ENCODE data around the genes CATSPERE and AHCTF1.

- PRO-cap = unidirectional peak, plus-strand start at chr1:244461316; bidirectional peak, plus-strand start at chr1:244461389, minus-strand start at chr1:244461373
- RAMPAGE, long total RNA, 3 experiments = start-site peak on the plus strand in 1 of 3 experiments, at chr1:244461312-244461316 at its widest, 5 reads per replicate
Observed at GRCh38 chr1:244460909-244462241, at the start of gene CATSPERE. CATSPERE (plus strand) TSS chr1:244461273.

- PRO-cap = no peak
- RAMPAGE, long total RNA, 3 experiments = no peak in any of the 3 experiments
Observed at GRCh38 chr1:244673076-244673541, 20.2 kb downstream of the DESI2 start.

DNA sequence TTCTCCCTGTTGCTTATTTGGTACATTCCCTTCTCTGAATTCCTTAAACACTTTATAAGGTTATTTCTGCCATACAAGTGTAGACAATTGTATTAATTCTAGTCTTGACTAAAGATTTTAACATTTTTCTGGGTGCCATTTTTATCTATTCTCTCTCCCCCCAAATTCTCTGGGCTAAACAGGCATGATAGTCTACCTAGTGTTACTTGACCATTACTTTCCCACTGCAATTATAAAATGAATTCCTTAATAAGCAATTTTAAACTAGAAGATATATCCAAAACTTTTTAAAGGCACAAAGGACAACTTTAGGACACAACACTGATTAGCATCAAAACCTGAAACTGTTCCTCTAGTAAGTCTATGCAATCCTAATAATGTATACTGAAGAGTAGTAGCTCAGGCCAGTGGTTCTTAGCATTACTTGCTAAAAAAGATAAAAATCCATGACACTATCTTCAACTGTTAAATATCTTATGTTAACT, 12.1 kb downstream of the HNRNPU start:
- PRO-cap = no peak
- RAMPAGE, long total RNA, 3 experiments = no peak in any of the 3 experiments

DNA sequence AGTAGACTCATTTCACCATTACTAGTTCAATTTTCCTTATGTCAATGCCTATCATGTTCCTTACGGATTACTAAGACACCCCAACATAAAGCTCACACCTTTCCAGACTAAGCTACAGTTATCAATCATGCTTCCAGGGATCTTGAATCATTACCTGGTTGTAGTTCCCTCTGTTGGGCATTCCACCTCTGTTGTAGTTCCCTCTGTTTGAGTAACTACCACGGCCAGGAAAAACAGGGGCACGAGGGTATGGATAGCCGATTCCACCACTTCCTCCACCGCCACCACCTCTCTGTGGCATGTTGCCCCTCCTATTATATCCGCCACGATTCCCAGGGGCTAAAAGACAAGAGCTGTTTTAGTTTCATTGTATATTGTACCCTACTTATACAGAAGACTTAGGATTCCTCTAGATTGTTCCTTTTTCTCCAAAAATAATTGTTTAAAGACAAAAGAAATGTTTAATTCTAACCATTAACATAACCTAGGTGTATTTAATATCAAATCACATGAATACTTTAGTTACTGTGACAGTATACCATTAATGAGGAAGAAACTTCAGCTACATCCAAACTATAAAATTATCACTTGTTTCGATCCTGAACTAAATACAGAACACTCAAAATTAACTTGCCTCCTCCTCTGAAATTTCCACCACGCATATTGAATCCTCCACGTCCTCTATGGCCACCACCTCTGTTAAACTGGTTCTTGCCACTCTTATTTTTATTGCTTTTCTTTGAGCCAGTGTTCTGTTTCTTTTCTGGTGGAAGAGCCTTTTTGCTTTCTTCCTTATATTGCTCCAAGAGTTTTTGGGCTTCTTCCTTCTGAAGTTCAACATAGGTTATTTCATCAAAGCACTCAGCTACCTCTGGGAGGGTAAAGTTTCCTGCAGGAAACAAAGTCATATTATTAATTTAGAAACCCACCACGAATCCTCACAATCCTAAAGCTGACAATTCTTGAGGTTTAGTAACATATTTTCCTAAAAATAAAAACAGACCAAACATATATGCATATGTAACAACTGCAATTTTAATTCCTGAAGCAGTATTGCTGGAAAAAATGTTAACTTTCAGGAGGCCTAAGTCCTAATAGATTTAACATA, 8.7 kb downstream of the HNRNPU start:
- PRO-cap = no peak
- RAMPAGE, long total RNA, 3 experiments = no peak in any of the 3 experiments

GRCh38 chr1:244868965-244869647, 4.8 kb upstream of the HNRNPU start:
- PRO-cap = no peak
- RAMPAGE, long total RNA, 3 experiments = no peak in any of the 3 experiments

GRCh38 chr1:244920899-244921497, 48.5 kb upstream of the EFCAB2 start:
- PRO-cap = no peak
- RAMPAGE, long total RNA, 3 experiments = no peak in any of the 3 experiments

- PRO-cap = no peak
- RAMPAGE, long total RNA, 3 experiments = no peak in any of the 3 experiments
Observed at GRCh38 chr1:244964171-244964987, 5.1 kb upstream of the EFCAB2 start.

DNA sequence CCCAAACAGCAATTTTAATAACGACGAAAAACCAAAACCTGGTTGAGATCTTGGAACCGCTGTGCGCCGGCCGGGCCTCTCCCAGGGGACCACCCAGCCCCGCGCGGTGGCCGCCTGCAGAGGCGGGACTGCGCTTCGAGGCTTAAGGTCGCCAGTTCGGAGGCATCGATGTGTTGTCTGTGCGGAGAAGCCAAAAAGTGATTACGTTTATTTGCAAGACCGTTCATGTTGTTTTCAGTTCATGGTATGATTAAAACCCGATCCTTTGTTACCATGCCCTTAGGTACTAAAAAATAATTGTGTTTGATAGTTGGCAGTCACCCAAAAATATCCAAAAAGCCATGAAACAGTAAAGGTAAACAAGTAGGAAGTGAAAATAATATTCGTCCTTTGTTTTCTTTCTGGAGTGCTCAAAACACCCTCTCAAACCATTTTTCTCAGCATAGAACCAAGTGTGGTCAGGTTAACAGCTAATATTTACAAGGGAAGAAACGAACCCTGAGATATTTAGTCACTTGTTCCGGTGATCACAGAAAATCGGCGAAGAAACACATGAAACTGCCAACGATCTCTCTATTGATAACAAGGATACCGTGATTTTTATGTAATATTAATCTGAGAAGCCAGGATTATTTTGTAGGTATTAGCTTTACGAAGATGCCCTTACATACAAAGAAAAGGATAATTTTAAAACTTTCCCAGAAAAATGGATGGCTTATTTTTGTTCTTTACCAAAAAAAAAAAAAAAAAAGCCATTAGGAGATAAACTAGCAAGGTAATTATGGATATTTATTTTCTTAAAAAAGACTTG, 1.9 kb downstream of the EFCAB2 start:
- PRO-cap = bidirectional peak, plus-strand start at position 119 of the sequence, minus-strand start at position 81 of the sequence
- RAMPAGE, long total RNA, 3 experiments = no peak in any of the 3 experiments

DNA sequence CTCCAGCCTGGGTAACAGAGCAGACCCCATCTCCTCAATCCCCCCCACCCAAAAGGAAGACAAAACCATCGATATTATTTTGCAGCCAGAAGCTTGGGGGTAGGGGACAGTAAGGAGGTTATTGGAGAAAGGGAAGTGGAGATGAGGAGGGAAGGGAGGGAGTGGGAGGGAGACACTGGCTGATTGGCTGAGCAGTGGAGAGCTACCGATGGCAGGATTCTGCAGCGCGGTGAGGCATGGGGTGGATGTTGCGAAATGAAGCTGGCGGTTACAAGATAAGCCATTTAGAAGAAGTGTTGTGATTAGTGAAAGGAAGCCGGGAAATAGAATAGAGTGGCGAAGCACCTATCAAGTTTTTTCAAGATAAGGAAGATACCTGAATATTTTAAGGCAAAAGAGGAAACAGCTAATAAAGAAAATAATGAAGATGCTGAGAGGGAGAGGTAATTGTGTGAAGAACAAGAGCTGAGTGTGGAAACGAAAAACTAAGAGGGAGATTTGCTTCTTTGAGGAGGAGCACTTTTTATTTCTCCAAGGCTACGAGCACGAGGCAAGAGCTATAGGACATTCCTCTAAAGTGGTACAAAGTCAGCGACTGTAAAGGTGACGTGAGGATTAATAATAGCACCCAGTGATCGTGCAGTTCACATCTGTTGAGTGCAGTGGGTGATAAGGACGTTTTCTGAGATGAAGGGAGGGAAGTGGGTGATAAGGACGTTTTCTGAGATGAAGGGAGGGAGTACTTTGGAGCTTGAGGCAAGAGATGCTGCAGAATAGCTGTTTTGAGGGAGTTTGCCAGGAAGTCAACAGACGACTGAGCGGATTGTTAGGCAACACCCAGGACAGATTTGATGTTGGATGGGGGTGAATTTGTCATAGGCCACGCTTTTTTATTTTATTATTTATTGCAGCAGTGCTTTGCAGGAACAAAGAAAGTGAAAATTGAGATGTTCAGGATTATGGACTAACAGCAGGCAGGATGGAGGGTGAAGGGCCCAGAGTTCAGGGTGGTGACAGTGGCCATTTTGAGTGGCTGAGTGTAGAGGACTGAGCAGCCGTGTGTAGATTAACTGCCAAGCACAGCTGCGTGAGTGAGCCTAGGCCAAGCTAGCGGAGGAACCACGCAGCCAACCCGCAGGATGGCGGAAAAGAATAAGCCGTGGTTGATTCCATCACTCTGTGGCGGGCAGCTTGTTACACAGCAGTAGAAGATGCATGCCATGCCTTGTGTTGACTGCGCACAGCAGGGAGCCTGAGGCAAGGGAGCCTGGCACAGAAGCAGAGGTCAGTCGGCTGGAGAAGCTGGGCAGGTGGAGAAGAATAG, 82.3 kb downstream of the EFCAB2 start:
- PRO-cap = no peak
- RAMPAGE, long total RNA, 3 experiments = no peak in any of the 3 experiments

DNA sequence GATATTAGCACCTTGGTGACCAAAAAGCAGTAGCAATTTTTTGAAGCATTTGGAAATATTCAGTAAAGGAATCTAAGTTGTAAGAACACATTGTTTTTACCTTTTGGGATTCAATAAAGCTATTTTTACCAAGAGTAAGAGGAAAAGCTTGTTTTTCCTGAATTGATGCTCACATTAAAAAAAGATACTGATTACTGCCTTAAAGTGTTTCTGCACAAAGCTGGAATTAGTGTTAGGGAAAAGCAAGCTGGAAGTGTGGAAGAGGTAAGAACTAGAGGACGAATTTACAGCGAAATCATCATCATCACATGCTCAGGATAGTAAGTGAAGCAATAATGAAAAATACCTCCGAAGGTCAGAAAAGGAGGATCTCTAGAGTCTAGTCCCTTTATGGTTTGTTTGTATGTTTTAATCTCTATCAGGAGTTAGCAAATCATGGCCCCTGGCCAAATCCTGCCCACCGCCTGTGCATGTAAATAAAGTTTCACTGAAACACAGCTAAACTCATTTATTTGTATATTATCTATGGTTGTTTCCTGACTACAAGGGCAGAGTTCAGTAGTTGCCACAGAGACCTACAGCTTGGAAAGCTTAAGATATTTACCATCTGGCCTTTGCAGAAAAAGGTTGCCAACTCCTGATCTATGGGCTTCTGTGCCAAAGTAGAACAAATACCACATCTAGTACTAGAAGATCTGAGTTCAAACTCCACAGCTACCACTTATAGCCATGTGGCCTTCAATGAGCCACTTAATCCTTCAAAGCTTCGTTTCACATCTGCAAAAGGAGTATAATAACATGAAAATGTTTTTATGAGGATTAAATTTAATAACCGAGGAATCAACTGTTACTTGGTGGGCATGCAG, 91.2 kb downstream of the EFCAB2 start:
- PRO-cap = no peak
- RAMPAGE, long total RNA, 3 experiments = no peak in any of the 3 experiments

- PRO-cap = no peak
- RAMPAGE, long total RNA, 3 experiments = no peak in any of the 3 experiments
Observed at GRCh38 chr1:245074089-245074779, 80.6 kb upstream of the KIF26B start.

DNA sequence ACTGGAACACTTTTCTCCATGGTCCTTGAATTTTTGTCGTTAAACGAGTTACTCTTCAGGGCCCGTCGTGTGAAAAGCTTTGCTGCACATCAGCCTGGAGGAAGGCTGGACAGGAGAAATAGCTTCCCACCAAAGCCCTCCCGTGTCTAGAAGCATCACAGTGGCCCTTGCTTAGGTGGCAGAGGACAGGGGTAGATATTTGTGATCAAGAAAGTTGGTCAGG, 102.6 kb downstream of the KIF26B start:
- PRO-cap = no peak
- RAMPAGE, long total RNA, 3 experiments = no peak in any of the 3 experiments

GRCh38 chr1:246102133-246102891, 404.8 kb downstream of the SMYD3 start:
- PRO-cap = no peak
- RAMPAGE, long total RNA, 3 experiments = no peak in any of the 3 experiments

DNA sequence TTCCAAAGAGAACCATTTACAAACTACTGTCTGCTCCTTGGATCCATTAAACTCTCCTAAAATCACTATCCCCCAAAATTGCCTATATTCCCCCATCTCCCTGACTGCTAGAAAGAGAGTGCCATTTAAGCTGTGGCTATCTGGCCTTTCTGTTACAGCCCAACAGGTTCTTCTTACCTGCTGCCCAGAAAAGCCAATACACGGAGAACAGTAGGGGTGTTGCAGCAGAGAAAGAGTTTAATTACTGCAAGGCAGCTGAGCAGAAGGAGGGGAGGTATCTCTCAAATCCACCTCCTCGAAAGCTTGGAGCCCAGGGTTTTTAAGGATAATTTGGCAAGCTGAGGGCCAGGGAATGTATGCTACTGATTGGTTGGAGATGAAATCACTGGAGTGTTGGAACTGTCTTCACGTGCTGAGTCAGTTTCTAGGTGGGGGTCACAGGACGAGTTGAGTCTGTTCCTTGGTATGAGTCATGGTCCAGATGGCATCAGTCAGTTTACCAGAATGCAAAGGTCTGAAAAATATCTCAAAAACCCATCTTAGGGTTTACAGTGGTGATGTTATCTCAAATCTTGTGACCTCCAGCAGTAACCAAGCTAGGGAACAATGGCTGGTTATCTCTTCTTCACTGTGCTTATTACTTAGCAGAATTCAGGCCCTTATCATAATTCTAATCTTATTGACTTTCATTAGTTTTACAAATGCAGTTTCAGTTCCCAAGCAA, 89.8 kb downstream of the SMYD3 start:
- PRO-cap = no peak
- RAMPAGE, long total RNA, 3 experiments = no peak in any of the 3 experiments

- PRO-cap = no peak
- RAMPAGE, long total RNA, 3 experiments = no peak in any of the 3 experiments
Observed at GRCh38 chr1:246600187-246600731, 34.0 kb downstream of the CNST start.

DNA sequence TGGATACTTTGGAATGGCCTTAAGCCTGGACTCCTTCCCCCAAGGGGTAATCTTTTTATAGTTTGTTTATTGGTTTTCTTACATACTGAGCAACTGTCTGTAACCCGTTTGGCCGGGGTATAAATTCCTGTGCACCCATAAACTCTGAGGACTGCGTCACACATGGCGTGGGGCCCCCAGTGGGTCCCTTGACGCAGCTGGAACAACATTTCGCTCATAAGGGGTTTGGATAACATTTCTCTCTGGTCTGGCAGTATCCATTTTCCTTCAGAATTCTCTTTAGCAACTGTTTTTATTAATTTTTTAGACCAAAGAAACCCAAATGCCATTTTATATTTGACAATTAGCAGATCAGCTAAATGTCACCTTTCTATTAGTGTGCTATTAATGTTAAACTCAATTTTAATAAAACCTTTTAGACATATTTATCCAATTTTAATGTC, 26.6 kb downstream of the SCCPDH start:
- PRO-cap = no peak
- RAMPAGE, long total RNA, 3 experiments = no peak in any of the 3 experiments

GRCh38 chr1:246930631-246931083, 1.1 kb downstream of the AHCTF1 start:
- PRO-cap = no peak
- RAMPAGE, long total RNA, 3 experiments = start-site peak on the minus strand in 1 of 3 experiments, at chr1:246930701-246931215 at its widest, 24 reads per replicate

DNA sequence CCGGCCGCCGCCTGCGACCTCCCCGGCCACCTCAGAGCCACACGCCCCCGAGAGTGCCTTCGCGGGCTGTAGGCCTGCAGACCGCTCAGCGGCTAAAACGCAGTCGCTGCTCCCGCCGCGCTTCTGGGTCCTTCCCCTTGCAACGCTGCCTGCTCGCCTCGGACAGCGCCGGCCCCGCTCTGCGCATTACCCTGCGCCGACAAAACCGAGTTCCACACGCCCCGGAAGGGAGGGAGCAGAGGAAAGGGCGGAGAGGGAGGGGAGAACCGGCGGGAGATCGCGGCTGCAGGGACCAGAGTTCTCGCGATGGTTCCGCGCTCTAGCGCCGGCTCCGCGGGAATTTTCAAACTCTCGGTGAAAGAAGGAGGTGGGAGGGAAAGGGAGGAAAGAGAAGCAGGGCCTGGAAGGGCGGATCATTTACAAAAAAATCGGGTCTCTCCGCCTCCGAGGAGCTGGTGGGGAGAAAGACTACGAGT, at the start of gene AHCTF1:
Gene AHCTF1, minus strand, starts transcription at position 207 of the 476 bp plus-strand sequence.
- PRO-cap = bidirectional peak, plus-strand start at position 238 of the sequence, minus-strand start at position 181 of the sequence
- RAMPAGE, long total RNA, 3 experiments = no peak in any of the 3 experiments

GRCh38 chr1:247110567-247111657, 6.8 kb upstream of the ZNF669 start:
- PRO-cap = no peak
- RAMPAGE, long total RNA, 3 experiments = no peak in any of the 3 experiments

DNA sequence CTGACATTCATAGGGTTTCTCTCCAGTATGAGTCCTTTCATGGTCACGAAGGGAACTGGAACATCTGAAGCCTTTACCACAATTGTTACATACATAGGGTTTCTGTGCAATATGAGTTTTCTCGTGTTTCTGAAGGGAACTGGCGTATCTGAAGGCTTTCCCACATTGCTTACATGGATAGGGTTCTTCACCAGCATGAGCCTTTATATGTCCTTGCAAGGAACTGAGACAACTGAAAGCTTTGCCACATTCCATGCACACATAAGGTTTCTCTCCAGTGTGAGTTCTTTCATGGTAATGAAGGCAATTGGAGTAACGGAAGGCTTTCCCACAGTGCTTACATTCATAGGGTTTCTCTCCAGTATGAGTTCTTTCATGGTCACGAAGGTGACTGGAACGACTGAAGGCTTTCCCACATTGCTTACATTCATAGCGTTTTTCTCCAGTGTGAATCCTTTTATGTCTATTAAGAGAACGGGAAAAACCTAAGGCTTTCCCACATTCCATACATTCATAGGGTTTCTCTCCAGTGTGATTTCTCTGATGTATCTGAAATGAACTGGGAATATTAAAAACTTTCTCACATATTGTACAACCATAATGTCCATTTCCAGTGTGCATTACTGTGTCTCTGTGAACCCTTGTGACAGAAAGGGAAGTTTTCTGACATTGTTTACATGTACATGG, 15.0 kb downstream of the ZNF124 start:
- PRO-cap = no peak
- RAMPAGE, long total RNA, 3 experiments = no peak in any of the 3 experiments

All from tibial nerve (tissue), 3 donors.